HTERT-HM (cell line): Measurements from ENCODE around the gene ESRRG.

GRCh38 chr1:212619846-212620593, 4.3 kb upstream of the GARIN4 start:
- RRBS = no CpG with 5 or more reads among the region's 9 CpGs

DNA sequence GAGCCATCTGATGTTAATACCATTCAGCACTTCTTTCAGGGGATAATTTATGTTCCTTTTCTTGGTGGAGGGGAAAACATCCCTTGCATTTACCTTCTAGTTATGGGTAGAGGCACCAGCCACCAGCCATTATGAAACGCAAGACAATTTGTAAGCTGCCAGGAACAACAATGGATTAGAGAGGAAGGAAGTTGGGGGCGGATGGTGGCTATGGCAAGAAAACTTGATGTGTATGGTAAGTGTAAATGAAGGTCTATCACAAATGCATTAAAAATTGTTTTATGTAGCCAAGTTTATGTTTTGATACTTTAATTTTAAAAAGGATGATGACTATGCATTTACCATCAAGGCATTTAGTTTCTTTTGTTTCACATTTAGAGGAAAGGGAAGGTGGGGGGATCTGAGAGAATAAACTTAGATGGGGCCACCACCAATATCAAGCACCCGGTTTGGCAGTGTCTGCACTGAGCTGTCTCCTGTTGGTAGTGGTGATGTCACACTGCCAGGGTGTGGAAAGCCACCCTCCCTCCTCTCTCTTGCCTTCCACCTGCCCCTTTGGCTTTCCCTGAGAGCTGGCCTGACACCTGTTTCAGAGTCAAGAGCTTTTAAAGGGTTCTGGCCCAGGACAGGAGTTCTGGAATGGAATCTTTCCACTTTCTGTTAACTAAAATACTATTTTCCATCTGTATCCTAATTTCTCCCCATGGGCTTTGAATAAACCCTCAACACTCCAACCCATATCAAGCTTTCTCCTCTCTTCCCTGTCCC, 2.5 kb upstream of the GARIN4 start:
- RRBS = no CpG with 5 or more reads among the region's 3 CpGs

DNA sequence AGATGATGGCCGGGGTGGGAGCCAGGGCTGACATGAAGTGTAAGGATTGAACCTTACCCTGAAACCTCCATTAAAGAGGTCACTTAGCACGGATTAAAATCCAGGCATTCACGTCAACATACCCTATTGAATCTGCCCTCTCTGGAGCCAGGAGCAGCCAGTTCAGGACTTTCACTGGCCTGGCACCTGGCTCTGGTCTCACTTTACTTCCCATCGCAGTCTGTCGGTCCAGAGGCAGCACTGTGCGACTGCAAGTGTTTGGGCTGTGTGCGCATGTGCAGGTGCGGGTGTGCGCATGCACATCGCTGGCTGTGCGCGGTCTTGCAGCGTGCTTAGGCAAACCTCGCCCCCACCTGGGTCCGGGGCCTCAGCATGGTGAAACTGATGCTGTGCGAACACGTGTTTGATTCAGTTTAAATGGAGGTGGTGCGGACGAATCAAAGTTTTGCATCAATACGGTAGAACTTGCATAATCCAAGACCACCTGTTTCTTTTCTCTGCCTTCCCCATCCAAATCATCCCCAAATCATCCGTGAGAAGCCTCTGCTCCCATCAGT, 22.3 kb downstream of the GARIN4 start:
- RRBS = no CpG with 5 or more reads among the region's 21 CpGs

DNA sequence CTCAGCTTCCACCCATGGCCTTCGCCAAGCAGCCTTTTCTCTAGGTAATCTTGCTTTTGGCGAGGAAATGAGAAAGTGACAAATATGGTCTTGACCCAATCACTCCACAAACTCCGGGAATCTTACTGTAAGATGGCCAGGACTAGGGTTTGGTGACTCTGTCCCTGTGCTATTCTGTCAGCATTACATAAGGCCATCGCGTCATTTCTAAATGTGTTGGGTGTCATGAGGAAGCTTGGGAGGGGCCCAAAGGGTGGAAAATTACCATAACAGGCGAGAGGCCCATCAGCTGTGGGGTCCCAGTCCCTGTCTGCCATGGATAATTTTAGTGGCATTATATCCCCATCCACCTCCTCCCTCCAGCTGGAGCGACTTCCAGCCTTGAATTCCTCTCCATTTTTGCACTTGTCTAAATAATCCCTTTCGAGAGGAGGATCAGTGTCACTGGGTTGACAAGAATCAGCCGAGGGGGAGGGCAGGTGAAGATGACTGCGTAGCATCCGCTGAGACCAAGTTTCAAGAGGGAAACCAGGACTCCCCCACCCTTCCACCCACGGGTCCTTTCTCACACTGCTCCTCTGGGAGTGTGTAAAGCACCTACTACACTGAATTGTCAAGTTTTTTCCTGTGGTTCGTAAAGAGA, 29.0 kb downstream of the VASH2 start:
- RRBS = no CpG with 5 or more reads among the region's 13 CpGs

DNA sequence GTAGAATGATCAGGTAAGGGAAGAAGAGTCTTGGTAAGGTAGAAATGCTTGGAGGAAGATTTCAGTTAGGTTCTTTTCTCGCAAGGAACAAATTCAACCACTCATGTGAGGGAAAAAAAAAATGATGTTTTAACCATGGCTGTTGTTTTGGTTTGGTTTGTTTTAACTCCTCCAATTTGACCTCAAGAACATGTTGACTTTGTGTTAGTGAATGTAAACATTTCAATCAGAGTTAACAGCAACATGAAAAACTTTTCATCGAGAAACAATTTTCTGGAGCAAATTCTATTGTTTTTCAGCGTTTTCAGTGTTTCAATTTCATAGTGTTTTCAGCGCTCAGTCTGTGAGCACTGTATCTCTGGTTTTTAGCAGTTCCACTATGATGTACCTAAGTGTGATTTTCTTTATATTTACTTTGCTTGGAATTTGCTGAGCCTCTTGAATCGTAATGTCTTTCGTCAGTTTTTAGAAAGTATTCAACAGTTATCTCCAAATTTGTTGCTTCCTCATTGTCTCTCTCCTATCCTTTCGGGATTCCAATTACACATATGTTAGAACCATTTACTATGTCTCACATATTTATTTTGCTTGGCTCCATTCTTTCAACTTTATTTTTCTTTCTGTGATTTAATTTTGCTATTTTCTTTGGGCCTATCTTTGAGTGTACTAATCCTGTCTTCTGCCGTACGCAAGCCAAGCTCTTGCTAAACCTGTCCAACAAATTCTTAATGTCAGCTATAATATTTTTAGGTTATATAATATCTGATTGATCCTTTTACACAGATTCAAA, 48.8 kb upstream of the PROX1 start:
- RRBS = no CpG with 5 or more reads among the region's 9 CpGs

GRCh38 chr1:213976989-213977365, 10.8 kb upstream of the PROX1 start:
- RRBS = no CpG with 5 or more reads among the region's 6 CpGs

GRCh38 chr1:214076538-214077048, 88.8 kb downstream of the PROX1 start:
- RRBS = no CpG with 5 or more reads among the region's 10 CpGs

DNA sequence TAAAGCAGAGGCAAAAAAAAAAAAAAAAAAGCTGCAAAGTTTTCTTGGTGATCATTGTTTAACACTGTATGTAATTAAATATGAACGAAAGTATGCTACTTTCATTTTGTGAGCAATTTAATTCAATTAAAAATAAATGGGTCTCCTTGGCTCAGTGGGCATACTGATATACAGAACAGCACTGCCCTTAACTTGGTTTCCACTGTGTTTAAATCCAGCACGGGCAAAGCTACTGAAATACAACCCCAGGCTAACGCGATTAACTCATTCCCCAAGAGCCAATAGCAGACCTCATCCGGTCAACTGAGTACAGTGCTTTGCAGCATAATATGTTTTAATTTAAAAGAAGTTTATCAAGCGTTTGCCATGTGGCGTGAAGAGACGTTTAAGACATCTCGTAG, 118.5 kb downstream of the PROX1 start:
- RRBS = no CpG with 5 or more reads among the region's 9 CpGs

DNA sequence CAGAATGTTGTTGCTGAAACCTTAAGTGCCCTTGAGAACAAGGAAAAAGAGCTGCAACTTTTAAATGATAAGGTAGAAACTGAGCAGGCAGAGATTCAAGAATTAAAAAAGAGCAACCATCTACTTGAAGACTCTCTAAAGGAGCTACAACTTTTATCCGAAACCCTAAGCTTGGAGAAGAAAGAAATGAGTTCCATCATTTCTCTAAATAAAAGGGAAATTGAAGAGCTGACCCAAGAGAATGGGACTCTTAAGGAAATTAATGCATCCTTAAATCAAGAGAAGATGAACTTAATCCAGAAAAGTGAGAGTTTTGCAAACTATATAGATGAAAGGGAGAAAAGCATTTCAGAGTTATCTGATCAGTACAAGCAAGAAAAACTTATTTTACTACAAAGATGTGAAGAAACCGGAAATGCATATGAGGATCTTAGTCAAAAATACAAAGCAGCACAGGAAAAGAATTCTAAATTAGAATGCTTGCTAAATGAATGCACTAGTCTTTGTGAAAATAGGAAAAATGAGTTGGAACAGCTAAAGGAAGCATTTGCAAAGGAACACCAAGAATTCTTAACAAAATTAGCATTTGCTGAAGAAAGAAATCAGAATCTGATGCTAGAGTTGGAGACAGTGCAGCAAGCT, 38.1 kb downstream of the CENPF start:
- RRBS = no CpG with 5 or more reads among the region's 2 CpGs

GRCh38 chr1:215586023-215586720, 19.1 kb downstream of the KCTD3 start:
- RRBS = no CpG with 5 or more reads among the region's 6 CpGs

DNA sequence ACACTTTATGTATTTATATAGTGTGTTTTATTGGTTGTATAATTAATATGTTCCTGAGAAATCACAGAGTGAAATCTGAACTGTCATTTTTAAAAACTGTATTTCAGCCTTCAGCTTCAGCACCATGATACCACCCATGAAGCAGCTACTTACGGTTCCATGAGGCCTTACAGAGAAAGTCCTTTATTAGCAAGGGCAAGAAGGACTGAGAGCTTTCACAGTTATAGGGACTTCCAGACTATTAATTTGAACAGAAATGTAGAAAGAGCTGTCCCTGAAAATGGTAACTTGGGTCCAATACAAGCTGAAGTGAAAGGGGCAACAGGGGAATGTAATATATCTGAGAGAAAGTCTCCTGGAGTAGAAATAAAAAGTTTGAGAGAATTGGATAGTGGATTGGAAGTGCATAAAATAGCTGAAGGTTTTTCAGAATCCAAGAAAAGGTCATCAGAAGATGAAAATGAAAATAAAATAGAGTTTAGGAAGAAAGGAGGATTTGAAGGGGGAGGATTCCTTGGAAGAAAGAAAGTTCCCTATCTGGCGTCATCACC, 52.9 kb downstream of the KCTD3 start:
- RRBS = no CpG with 5 or more reads among the region's 2 CpGs

- RRBS = no CpG with 5 or more reads among the region's 24 CpGs
Measured at GRCh38 chr1:216723036-216723743, at the start of gene ESRRG. Gene ESRRG (minus strand): TSS chr1:216723429.

- RRBS = 4% methylated on average over 25 of the region's 43 CpGs
Measured at GRCh38 chr1:217089396-217090157, 366.3 kb upstream of the ESRRG start.

DNA sequence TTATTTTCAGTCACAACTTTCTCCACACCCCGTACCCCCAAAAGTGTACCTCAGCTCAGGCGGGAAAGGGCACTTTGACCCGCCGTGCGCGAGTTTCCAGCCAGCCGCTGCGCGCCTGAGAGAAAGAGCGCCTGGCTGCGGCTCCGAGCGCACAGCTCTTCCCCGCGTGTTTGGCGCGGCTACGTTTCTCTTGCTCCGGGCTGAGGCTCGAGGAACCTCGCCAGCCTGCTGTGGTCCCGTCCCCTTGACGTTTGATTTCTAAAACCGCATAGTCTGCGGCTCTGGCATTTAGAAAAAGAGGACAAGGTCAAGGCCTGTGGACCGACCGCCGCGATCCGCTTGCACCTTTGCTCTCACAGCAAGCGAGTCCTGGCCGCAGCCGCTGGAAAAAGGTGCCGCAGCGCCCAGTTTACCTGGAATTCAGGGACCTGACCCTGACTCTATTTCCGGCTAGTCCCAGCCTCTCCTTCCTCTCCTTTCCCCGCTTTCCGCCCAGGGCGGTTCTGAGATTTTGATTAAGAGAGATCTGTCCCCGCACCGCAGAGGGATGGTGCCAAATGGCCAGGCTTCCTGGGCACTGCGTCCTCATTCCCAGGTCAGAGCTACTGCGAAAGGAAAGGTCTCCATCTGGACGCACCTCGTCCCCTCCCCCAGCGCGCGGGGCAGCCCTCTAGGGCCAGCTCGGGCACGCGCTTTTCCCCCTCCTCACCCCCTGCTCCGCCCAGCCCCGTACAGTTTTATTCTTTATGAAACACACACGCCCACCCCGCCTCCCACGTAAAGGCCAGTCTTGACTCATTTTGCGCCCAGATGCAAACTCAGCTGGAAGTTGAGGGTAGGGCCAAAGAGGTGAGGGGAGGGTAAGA, 411.5 kb upstream of the ESRRG start:
- RRBS = no CpG with 5 or more reads among the region's 57 CpGs

GRCh38 chr1:217601582-217602321, 29.1 kb downstream of the GPATCH2 start:
- RRBS = no CpG with 5 or more reads among the region's 3 CpGs

DNA sequence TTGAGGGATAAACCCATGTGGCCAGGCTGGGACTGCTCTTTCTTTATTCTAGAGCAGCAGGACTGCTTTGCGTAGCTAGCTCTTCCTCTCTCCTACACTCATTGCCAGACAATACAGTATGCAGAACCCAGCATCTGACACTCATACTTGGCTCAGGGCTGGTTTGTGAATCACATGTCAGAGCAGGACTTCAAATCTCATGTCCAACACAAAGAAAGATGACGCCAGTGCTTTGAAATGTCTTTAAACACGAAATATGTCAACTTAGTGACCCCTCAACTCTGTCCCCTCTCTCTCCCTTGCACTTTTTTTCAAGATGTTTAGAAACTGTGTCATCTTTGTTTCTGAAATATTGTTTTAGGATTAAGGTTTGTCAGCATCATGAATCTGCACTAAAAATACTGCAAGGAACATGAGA, 135.0 kb downstream of the TGFB2 start:
- RRBS = no CpG with 5 or more reads among the region's 3 CpGs

GRCh38 chr1:218712254-218712668, 367.1 kb downstream of the TGFB2 start:
- RRBS = no CpG with 5 or more reads among the region's 7 CpGs

GRCh38 chr1:219088716-219089432, 84.8 kb upstream of the LYPLAL1 start:
- RRBS = no CpG with 5 or more reads among the region's 4 CpGs

DNA sequence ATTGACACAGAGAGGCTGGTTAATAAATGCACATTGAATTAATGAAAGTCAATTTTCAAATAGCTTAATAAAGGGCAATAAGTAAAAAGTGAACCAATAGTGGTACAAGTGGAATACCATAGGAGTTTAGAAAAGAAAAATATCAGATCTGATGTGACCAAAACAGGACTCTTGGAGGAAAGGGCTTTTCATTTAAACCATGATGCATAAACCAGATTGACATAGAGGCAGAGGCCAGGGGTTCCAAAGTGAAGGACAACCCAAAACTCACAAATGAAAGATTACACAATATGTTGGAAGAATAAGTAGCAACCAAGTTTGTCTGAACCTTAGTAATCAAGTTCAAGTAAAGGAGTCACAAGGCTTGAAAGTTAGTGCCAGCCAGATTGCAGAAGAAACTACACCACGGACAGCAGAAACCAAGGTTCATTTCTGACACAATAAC, 124.7 kb downstream of the ZC3H11B start:
- RRBS = no CpG with 5 or more reads among the region's 1 CpG

- RRBS = no CpG with 5 or more reads among the region's 13 CpGs
Measured at GRCh38 chr1:219929235-219929641, 881 bp upstream of the SLC30A10 start.